ENCODE measurements around a stretch of chr6.

DNA sequence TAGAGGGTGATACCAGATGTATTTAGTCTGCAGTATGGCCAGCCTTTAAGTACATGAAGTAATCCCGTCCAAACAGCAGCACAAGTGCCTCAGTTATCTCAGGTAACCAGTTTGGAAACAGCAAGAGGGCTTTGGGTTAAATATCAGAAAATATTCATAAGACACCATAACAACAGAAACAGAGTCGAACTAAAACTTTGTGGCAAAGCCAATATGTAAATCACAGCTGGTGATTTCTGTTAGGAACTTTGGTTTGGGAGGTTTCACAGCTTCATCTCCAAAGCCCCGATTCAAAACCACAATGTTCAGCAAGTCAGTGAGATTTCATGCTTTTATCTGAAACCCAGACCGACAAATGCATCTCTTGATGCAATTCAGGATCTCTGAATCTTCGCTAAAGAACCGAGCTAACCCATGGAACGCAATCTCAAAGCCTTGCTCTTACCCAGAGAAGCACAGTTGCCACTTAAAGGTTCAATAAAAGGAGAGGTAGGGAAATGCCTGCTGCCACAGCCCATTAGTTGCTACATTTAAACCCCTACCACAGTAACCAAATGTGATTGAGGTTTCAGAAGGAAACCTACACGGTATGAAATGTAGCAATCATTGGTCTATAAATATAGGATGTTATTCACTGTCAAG is 381.1 kb upstream of the ARID1B start:
- PRO-cap = no peak

GRCh38 chr6:156773905-156774335 is 3.3 kb upstream of the ARID1B start:
- PRO-cap = no peak

DNA sequence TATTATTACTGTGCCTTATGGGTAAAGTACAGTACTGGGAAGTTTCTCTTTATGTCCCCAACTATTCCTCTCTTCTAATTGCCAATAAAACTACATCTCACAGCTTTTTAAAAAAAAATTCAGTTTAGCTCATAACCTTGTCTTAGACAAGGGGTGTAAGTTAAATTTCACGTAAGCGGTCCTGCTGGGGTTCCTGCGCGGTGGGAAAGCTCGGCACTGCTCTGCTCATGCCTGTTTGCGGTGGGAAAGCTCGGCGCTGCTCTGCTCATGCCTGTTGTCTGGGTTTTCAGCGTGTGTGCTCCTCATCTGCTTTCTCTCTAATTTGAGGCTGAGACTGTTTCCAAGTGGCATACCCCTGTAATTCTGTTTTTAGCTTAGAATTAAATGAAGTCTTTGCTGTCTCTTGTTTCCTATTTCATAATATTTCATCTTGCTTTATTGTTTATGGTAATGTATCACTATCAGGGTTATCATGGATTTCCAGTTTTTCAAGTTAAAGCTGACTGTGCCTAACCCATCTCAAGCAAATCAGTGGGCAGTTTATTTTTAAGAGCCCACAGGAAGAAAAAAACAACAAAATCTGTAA is 18.7 kb downstream of the ARID1B start:
- PRO-cap = no peak

GRCh38 chr6:156826158-156826972 is 49.2 kb downstream of the ARID1B start:
- PRO-cap = no peak

DNA sequence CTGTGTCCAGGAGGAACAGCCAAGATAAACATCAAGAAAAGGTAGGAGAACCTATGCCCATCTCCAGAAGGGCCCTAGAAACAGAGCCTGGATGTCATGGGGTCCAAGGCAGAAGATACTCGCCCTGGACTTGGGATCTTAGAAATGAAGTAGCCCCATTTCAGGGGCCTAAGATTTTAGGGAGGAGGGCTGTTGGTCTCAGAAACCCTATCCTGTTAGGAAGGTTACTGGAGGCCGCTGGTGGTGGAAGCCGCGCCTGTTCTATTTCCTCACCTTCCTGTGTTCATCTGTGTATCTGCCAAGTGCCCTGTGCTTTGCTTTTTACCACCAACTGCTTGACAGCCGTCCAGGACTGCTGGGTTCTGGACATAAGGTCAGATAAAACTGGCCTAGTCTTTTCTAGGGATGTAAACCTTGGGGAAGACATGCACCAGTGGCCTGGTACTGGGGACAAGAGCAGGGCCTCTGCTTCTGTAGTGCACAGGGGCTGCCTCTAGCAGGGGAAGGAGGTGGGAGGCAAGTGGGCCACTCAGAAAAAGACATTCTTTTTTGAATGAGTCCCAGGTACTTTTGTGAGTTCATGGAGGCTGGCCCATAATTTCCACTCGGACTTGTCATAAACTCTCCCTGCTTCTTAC is 178.6 kb downstream of the ARID1B start:
- PRO-cap = no peak

GRCh38 chr6:157050641-157051280 is 272.6 kb downstream of the TMEM242 start:
- PRO-cap = no peak

DNA sequence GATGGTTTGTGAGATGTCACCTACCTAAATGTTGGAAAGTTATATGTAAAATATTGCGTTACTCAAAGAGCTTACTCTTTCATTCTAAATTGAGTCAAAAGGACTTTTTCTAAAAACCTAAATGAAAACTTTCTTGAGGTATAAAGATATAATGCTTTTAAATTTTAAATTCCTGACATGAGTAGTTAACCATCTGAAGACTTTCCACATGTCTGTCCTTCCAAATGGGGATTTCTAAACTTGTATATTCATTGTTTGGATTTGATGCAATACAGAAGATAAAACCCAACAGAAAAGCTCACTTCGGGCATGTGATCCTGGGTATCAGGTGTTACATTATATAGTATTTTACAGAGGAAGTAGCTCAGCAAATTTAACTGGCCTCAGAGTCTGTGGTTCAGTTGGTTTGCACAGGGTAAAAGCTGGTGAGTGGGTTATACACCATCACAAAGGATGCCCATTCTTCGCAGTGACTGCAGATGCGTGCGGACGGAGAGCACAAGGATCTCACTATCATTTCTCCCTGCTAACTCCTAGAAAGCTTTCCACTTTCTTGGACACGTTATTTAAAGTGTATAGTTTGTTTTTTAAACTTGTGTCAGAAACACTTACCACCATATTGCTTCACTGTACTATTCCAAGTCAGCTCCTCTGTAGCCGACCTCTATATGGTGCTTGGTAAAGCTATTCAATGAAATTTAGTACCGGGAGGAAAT is 236.7 kb downstream of the TMEM242 start:
- PRO-cap = no peak

GRCh38 chr6:157206984-157207377 is 116.3 kb downstream of the TMEM242 start:
- PRO-cap = no peak

DNA sequence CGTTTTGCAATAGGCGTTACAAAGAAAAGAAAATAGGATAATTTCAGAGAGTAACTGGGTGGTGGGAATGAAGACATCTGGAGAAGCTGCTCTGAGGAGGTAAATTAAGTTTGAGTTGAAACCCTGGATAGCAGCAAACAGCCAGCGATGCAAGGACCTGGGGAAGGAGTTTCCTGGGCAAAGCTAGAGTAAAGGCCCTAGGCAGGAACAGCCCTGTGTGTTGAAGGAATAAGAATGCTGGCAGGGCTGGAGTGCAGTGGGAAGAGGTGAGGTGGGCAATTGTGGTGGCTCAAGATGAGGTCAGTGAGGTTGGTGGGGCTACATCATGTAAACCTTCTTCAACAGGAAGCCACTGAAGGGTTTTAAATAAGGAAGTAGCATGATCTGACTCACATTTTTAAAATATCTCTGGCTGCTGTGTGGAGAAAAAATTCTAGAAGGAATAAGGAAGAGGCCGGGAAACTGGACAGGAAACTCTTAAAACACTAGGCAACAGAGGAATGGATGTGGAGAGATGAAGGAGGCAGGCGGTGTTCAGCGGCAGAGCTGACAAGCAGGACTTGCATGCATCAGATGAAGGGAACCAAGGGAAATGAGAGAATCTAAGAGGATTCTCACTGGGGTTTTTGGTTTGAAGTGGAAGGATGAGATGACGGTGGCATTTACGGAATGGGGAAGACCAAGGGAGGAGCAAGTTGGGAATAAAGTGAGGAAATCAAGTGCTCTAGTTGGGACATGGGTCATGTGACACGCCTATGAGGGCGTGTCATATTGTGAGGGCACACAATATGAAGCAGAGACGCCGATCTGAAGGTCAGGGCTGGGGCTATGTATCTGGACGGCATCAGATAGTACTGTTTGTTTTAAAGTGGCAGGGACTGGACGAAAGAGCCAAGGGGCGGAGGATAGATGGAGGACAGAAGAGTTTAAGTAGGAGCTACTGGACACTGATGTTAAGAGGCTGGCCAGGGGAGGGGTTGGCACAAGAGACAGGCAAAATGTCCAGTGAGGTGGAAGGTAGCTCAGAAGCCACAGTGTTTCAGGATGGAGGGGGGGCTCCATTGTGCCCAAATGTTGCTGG is 18.3 kb downstream of the TMEM242 start:
- PRO-cap = bidirectional peak, plus-strand start at position 507 of the sequence, minus-strand start at position 340 of the sequence

- PRO-cap = unidirectional peak, minus-strand start at chr6:157355011
These were observed 26.1 kb upstream of the ZDHHC14 start for GRCh38 chr6:157354936-157355261.

- PRO-cap = no peak
These were observed 192.5 kb upstream of the SNX9 start for GRCh38 chr6:157630263-157631215.

- PRO-cap = unidirectional peak, plus-strand start at chr6:157761831
These were observed 61.4 kb upstream of the SNX9 start for GRCh38 chr6:157761661-157761968.

DNA sequence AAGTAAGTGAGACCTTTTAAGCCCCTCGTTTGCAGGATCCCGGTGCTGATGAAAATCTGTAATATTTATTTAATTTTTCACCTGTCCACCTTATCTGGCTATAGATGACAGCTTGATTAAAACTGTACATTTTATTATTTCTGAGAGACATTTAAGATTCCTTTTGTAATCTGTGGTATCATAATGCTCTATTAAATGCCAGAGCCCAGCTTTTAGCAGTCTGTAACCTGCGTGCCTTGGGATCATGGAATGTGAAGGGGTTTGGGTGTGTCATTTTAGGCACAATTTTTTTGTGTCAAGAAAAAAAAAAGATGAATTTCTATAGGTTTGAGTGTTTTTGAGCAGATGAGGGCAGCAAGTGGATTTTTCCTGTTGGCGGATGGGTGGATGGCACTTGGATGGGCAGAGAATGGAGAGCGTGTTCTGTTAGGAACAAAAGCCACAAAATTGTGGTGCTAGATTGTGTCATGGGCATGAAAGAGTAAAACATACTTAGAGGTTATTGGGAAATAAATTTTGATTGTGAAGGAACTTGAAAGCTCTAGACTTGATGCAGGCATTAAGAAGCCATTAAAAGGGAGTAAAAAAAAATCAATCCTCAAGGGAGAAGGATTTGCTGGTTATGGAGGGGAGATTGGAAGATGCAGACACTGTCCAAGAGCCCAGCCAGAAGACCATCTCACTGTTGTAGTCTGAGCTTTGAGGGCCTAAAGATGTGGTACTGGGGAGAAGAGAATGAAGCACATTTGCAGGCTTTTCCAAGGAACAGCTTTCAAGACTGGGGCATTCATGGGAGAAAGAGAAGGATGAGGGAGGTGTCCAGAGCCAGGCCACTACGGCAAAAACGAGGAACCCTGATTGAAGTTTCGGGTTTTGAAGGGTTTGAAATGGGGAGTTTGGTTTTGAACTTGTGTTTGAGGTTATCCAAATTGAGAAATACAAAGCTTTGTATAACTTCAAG is 42.5 kb upstream of the SYNJ2 start:
- PRO-cap = no peak

- PRO-cap = no peak
These were observed 41.2 kb upstream of the SYNJ2 start for GRCh38 chr6:157940310-157940956.

DNA sequence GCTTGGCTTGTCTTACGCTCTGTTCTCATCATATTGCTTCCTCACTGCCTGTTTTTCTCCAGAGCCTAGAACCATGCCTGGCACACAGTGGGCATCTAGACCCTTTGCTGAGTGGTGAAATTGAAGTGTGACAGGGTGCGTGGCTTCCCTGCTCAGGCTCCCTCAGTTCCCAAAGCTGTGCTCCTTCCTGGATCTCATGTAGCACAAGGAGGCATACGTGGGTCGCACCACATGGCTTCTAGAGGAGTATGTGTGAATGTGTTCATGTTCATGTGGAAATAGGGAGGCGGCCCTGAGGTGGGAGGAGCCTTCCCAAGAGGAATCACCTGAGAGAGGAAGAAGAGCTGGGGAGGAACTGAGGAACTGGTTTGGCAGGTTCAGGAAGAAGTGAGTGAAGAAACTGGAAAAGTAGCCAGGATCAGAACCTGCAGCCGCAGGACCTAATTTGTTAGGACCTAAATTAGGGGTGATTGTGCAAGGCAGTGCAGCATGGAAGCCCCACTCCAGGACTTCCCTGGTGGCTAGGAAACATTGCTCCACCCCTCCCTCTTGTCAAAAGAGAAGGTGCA is 20.5 kb downstream of the SYNJ2 start:
- PRO-cap = no peak

DNA sequence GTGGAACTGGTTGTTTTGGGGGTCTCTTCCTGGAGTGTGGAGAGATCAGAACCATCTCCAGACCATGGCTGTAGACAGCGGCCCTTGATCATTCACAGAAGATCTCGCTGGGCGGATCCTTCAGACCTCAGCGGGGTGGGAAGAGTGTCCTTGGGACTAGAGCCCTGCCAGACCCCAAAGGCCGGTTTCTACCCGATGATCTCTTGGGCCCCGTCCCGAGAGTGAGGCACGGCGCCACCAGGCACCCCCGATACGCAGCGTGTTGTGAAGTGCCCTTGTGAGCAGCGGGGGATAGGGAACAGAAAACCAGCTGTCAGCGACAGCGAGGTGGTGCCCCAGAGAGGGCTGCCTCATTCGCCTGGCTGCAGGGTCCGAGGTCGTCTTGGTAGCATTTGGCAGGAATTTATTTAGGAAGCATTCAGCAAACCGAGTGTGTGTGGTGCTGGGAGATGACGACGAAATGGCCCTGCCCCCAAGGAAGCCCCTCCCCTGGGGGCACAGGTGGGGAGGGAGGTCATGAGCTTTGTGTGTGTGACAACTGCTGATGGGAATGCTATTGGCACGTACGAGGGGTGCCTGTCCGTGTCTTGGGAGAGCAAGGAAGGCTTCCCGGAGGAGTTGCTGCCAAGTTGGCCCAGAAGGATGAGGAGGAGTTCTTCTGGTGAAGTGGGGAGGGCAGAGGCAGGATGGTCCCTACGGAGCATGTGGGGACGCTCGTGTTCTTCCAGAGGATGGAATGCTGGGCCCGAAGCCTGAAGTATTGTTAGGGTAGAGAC is 45.7 kb downstream of the SYNJ2 start:
- PRO-cap = no peak

- PRO-cap = no peak
These were observed 70.0 kb downstream of the SERAC1 start for GRCh38 chr6:158097672-158098936.

- PRO-cap = no peak
These were observed 994 bp upstream of the TULP4 start for GRCh38 chr6:158311170-158311771.

GRCh38 chr6:158441526-158442069 is 118.3 kb upstream of the TMEM181 start:
- PRO-cap = no peak

- PRO-cap = no peak
These were observed 59.9 kb upstream of the TMEM181 start for GRCh38 chr6:158500067-158500350.